Psoas muscle (tissue), 2 donors: ENCODE measurements around a stretch of chr2.

GRCh38 chr2:43808228-43808579 lies 30.4 kb downstream of the ABCG5 start:
- PRO-cap, 2 experiments: no peak in any of the 2 experiments

- PRO-cap, 2 experiments: no peak in any of the 2 experiments
These were observed 35.2 kb downstream of the LRPPRC start for GRCh38 chr2:43960448-43961081.

- PRO-cap, 2 experiments: no peak in any of the 2 experiments
These were observed 32.3 kb downstream of the LRPPRC start for GRCh38 chr2:43963385-43963972.

DNA sequence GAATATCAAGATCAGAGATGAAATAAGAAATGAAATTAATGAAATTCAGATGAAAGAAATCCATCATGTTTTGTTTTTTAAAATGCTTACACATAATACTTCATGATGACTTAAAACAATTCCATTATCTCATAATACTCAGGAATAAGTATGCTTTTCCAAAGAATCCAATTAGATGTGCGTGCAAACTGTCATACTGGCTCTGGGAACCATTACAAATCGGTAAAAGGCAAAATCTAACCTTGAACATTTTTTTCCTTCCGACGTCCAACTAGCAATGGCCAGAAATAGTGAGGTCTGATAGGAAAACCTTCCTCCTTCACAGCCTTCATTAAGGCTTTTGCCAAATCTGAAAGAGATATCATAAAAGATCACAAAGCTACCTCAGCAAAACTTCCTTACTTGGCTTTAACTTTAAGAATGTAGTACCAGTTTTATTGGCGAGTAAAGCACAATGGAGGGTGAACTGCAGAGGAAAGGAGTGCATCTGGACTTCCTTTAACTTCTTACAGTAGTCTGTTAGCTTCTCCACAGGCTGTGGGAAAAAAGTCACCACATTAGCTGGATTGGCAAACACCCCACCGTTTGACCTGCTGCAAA lies 22.3 kb downstream of the LRPPRC start:
- PRO-cap, 2 experiments: no peak in any of the 2 experiments

GRCh38 chr2:44169978-44170907 lies 1.6 kb downstream of the PPM1B start:
- PRO-cap, 2 experiments: peak in 2 of 2 experiments; most common minus-strand start chr2:44170490 (in 2)

DNA sequence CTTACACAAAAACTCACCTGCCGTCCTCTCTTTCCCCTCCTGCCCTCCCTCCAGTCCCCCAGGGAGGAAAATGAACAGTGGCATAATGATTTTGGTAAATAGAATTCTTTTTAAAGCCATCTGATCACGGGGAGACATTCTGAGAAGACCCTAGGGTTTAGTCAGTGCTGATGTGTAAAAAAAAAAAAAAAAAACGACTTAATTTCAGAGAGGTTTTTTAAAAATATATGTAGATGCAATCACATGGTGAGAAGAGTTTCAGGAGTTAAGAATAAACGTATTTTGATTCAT lies 135.1 kb upstream of the SIX3 start:
- PRO-cap, 2 experiments: no peak in any of the 2 experiments

DNA sequence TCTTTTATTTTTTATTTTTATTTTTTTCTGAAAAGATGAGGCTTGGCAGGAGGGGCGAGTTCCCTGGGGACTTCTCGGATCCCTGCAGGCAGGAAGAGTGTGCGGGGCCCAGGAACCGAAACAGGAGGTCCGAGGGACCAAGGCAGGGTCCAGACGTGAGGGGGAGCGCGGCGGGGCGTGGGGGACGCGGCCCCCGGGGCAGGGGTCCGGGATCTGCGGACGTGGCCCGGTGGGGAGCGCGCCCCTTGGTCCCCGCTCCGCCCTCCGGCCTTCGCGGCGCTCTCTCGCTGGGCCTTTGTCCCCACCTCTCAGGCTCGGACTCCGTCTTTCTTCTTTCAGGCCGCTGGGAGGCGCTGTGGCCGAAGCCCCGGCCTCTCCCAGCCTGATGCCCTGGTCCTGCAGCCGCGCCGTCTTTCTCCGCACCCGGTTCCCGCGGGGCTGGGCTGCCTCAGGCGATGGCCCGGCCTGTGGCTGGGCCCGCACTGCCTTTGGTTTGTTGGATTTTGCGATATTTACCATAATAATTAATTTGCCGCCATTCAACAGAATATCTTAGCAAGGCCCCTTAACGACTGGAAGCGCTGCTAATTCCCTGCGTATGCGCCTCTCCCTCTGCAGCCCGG lies 10.6 kb downstream of the SIX3 start:
- PRO-cap, 2 experiments: no peak in any of the 2 experiments

DNA sequence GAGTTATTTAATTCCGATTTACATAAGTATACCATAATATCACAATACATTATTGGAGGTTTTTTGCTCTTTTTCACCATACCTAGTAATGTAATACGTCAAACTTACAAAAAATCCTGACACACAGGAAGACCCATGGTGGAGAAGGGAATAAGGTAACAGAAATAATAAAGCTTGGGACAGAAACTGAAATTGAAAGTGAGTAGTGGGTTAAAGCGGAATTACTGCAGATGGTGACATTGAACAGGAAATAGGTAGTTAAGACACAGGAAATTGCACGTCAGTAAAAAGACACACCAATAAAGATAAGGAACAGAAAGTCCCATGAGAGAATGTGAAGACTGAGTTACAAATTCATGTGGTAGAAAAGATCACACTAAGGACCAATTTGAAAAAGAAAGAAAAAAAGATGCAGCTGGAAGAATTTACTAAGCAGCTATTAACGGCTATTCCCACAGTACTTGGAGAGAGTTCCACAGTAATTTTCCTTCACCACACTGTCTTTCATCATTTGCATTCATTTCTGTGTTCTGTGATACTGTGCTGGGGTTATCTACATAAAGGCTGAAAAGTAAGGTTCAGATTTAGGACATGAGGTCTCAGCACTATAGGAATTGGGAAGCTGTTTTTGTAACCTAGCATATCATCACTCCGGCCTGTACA lies 43.1 kb downstream of the SRBD1 start:
- PRO-cap, 2 experiments: no peak in any of the 2 experiments

GRCh38 chr2:45649416-45649822 lies 2.1 kb upstream of the PRKCE start:
- PRO-cap, 2 experiments: no peak in any of the 2 experiments

GRCh38 chr2:45649823-45650760 lies 1.4 kb upstream of the PRKCE start:
- PRO-cap, 2 experiments: peak in 2 of 2 experiments; most common plus-strand start chr2:45650272 (in 2); most common minus-strand start chr2:45650191 (in 2)

GRCh38 chr2:45652475-45652942 lies 1.0 kb downstream of the PRKCE start:
- PRO-cap, 2 experiments: no peak in any of the 2 experiments

DNA sequence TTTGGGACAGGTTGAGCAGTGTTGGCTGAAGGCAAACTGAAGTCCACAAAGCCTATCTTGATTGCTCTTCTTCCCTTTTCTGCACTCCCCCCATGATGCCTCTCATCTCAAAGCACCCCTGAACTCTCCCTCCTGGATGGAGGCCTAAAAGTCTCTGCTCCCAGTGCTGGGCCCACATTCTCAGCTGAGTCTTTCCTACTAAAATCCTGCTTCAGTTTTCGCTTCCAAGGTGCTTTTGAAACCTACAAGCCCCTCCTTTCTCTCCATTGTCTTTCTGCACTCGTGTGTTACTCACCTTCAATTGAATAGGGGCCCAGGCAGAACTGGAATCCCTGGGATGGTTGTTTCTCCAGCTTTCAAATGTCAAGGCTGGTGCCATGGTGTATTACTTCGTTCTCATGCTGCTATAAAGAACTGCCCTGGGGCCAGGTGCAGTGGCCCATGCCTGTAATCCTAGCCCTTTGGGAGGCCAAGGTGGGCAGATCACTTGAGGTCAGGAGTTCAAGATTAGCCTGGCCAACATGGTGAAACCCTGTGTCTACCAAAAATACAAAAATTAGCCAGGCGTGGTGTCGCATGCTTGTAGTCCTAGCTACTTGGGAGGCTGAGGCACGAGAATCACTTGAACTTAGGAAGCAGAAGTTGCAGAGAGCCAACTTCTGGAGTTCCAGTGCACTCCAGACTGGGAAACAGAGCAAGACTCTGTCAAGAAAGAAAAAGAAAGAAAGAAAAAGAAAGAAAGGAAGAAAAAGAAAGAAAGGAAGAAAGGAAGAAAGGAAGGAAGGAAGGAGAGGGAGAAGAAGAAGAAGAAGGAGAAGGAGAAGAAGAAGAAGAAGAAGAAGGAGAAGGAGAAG lies 64.6 kb downstream of the PRKCE start:
- PRO-cap, 2 experiments: no peak in any of the 2 experiments

DNA sequence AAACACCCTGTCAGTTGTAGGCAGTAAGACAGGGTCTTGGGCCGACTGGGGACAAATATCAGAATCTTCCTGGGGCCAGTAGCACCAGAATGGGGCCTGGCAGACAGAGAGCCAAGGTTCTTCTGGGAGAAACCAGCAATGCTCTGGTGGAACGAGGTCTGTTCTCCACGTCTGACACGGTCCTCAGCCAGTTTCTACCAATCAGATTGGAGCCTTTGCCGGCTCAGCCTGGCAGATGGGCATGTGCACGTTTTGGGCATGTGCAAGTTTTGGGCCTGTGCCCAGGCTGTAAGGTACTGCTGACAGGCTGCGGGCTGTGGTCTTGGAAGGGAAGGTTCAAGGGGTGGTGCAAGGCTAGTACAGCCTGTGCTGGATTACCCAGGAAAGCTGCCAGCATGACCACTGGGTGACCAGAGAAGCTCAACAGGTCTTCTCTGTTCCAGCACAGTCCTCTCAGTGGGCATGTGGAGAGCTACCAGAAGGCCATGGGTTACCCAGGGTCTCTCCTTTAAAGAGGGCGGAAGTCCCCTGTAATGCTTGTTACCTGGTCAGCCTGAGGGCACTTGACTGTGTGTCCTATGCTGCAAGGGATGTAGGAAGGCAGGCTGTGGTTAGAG lies 90.0 kb downstream of the PRKCE start:
- PRO-cap, 2 experiments: no peak in any of the 2 experiments

GRCh38 chr2:45836498-45837530 lies 185.3 kb downstream of the PRKCE start:
- PRO-cap, 2 experiments: no peak in any of the 2 experiments

DNA sequence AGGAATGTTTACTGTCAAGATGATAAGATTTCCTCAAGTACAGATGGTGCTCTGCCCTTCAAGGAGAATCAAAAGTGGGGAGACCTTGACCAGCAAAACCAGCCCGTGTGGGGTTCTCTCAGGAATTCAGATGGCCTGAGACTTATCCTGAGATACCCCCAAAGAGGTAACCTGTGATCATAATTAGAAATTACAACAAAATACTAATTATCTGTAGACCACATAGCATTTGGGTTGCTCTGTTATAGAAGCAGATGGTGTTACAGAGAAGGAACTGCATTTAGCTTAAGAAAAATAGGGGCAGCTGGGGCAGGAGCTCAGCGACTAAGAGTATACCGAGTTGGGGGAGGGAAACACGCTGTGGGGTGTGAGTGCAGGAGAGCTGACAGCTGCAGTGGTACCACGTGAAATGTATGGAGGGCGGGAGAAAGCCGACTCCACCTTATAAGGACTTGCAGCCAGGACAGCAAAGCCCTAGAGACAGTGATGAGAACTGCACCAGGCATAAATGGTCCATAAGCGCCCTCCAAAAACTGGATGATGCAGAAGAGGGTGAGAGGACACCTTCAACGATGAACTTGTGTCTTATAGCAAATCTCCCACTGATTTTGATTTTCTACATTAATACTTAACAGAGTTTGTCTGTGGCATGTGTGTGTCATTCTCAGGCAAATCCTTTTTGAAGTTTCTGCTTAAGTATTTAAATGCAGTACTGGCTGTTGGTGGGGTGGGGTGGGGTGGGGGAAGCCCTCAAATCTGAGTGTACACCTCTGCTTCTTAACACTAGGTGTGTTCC lies 237.6 kb downstream of the PRKCE start:
- PRO-cap, 2 experiments: no peak in any of the 2 experiments

DNA sequence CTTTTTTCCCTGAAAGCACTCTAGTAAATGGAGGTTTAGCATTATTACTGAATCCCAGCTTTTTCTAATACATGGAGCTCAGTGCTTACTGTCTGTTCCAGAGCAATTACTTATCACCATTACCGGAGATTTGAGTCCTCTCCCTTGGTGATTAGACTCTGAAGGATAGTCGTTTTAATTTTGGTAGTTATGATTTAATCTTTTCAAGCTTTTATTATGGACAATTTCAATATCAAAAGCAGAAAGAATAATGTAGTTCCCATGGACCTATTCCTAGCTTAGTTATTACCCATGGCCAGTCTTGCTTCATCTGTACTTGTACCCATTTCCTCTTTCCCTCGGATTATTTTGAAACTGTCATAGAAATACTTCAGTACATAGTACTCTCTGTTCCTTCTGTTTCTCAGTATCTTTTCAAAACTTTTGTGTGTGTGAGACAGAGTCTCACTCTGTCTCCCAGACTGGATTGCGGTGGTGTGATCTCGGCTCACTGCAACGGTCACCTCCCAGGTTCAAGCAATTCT lies 238.6 kb downstream of the PRKCE start:
- PRO-cap, 2 experiments: no peak in any of the 2 experiments

DNA sequence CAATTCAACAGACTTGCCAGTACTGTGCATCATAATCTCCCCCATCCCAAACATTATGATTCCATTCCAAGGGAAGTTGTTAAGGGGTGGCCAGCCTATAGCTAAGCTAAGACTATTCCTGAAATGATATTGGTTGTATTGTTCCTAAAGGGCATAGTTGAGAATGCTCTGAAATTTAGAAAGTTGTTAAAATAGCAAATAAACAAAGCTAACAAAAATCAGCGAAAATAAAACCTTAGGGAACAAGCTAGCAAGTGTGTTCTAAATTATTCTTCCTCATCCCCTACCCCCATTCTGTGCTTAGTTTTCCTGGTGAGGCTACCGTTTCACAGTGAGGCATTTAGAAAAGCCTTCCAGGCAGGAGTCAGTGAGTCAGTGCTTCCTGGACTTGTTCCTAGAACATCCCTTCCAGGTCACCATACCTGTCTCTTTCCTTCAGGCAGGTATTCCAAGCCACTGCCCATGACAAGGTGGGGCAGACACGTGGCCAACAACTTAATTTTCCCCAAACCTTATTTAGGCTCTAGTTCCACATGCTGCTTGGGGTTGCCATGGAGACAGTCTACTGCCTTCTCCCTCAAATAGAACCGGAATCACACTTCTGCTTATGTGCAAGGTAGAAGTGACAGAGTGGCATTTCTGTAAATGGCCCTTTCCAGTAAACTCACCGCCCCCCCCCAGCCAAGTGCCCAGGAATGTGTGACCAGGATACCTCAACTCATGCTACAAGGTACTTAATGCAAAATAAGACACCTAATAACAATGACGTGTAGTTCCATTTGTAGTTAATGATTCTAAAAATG lies 258.1 kb downstream of the PRKCE start:
- PRO-cap, 2 experiments: no peak in any of the 2 experiments

GRCh38 chr2:45962540-45963032 lies 311.1 kb downstream of the PRKCE start:
- PRO-cap, 2 experiments: no peak in any of the 2 experiments

- PRO-cap, 2 experiments: no peak in any of the 2 experiments
These were observed 297.0 kb upstream of the EPAS1 start for GRCh38 chr2:46000233-46000490.

GRCh38 chr2:46002572-46002943 lies 294.6 kb upstream of the EPAS1 start:
- PRO-cap, 2 experiments: no peak in any of the 2 experiments